GM23338 (cell line): ENCODE measurements around a stretch of chr2.

GRCh38 chr2:36807140-36808107, 110.9 kb downstream of the VIT start:
- PRO-cap: no peak
- RAMPAGE, long total RNA: no peak

DNA sequence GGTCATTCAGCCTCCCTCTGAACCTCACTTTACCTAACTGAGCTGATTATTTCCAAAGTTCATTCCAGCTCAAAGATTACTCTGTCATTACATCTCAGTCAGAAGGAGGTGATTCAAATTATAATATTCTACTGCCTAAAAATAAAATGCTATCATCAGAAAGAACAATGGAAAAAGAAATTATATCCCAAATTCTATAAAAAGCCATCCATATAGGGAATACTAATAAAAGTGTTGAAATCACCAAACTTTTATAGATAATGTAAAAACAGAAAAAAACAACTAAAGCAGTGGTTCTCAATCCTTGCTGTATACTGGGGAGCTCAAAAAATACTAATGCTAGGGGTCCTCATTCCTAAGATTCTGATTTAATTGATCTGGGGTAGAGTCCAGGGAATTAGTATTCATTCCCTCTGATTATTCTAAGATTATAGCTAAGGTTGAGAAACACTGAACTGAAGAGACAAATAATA, 6.8 kb downstream of the STRN start:
- PRO-cap: no peak
- RAMPAGE, long total RNA: no peak

GRCh38 chr2:36964296-36965150, 1.8 kb downstream of the STRN start:
- PRO-cap: no peak
- RAMPAGE, long total RNA: no peak

DNA sequence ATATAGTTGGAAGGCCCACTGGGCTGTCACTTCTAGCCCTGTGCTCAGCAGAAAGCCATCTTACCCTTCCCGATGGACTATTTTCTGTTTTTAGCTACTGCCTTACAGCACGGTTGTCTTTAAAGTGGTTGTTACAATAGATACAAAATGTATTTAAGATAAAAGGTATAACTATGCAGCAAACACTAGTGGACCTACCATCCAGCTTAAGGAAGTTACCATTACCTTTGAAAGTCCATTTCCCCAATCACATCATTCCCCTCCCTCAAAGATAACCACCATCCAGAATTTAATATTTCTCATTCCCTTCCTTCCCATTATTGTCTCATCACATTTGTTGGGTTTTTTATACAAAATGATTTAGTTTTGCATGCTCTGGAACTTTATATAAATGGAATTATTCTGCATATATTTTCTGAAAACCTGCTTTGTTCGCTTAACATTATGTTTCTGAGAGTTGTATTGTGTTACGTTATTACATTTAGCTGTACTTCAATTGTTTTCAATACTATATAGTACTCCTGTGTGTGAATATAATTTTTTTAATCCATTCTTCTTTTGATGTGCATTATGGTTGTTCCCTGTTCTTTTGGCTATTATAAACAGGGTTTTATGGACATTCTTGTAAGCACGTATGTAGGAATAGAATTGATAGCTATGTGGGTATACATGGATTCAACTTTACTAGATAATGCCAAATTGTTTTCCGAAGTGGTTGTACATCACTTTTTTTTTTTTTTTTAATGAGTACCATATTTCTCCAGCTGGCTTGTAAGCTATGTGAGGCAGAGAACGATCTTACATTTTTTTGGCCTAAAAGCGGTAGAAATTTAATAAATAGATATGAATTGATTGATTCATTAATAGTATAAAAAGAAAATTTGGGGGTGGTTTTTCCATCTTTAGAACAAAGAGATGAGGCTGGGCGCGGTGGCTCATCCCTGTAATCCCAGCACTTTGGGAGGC, 21.8 kb downstream of the GPATCH11 start:
- PRO-cap: no peak
- RAMPAGE, long total RNA: no peak

DNA sequence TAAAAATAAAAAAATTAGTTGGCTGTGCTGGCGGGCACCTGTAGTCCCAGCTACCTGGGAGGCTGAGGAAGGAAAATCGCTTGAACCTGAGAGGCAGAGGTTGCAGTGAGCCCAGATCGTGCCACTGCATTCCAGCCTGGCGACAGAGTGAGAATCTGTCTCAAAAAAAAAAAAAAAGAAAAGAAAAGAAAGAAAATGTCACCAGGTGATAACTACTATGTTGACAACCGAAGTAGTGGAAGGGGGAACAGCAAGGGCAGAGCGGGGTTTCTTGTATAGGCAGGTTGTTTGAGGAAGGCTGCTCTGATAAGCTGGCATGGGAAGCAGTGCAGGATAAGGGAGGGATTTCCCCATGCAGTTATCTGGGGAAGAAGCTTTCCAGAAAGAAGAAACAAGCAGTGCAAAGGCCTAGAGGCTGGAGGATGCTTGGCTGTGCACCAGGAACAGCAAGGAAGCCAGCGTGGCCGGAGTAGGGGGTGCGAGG, 960 bp downstream of the EIF2AK2 start:
- PRO-cap: unidirectional peak, plus-strand start at position 396 of the sequence
- RAMPAGE, long total RNA: no peak

GRCh38 chr2:37570912-37571238, 100.6 kb downstream of the CDC42EP3 start:
- PRO-cap: no peak
- RAMPAGE, long total RNA: no peak

- PRO-cap: no peak
- RAMPAGE, long total RNA: no peak
These were observed 88.5 kb downstream of the CDC42EP3 start for GRCh38 chr2:37582988-37583363.

DNA sequence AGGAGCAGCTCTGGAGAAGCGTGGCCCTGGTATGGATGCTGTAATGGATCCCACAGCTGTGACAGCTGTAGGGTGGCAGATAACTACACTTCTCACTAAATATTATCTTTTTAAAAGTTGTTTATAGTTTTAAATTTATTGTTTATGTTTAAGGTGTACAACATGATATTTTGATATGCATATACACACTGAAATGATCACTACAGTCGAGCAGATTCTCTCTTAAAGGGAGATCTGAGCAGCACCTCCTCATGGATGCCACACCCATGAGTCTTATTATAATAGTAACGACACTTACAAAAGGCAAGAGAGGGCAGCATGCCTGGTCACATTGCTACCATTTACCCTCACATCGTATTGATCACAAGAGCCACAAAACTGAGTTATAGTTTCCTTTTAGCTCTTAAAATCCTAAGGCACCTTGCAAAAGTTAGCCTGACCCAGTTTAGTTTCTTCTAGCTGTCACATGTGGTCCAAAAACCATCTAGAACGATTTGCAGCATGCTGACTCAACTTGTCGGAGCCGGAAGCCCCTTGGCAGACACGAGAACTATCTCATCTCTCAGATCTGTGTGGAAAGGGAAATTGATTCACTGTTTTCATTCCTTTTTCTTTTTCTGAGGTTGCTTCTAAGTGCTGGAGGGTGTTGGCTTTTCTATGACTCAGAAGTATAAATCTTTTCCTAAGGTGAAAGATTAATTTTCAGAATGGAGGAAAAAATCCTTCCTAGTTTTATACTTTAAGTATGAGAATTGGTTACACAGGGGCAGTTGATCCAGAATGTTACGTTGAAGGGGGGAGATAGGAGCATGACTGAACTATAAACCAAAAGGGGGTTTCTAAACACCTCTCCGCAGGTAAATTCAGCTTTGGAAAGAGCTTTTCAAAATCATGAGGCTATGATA, 85.3 kb downstream of the CDC42EP3 start:
- PRO-cap: no peak
- RAMPAGE, long total RNA: no peak

GRCh38 chr2:37590116-37590654, 81.3 kb downstream of the CDC42EP3 start:
- PRO-cap: no peak
- RAMPAGE, long total RNA: no peak

DNA sequence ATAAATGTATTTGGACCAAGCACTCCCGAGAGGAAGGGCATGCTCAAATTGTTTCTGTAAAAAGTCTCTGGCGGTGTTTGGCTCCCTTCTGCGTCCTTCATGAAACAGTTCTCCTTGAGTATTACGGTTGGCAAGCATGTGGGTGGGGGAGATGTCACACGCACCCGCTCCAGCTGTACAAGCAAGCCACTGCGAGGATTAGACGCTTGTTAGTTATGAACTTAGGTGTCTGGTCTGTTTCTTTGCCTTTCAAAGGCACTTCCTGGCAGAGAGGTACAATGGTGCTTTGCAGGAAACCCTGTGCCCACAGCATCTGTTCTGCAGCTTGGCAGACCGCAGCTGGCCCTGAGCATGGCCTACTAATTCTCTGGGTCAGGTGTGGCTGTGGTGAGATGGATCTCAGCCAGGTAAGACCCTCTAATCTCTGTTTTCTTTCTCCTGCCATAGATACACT, 45.3 kb downstream of the CDC42EP3 start:
- PRO-cap: no peak
- RAMPAGE, long total RNA: no peak

- PRO-cap: no peak
- RAMPAGE, long total RNA: no peak
These were observed 25.4 kb downstream of the CDC42EP3 start for GRCh38 chr2:37646018-37646378.

DNA sequence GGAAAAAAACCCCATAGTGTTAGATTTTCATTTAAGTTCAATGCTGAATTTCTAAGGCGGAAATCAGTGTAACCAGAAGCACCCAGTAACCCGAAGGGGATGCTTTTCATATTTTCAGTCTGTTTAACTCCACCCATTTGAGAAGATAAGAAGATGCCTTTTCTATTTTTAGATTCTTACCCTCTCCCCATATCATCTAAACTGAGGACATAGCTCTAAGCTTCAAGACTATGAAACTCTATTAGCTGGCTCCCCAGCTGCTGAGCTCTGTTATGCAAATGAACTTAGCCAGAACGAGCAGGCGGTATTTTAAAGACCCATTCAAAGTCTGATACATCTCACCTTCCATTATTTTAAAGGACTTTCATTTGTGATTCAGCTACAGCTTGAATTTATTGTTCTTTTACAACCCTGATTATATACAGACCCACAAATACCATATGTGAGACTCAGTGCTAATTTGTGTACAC, 16.5 kb downstream of the CDC42EP3 start:
- PRO-cap: unidirectional peak, minus-strand start at position 203 of the sequence
- RAMPAGE, long total RNA: no peak

DNA sequence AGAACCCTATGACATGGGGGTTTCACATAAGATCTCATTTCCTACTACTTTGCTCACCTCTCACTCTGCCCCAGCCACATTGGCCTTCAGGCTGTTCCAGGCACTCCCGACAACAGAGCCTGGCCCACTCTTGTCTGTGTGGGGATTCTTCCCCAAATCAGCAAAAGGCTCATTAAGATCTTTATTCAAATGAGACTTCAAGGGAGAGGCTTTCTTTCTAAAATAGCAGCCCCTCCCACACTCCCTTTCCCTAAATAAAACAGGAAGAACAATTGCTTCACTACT, 3.5 kb upstream of the CDC42EP3 start:
- PRO-cap: no peak
- RAMPAGE, long total RNA: no peak

- PRO-cap: no peak
- RAMPAGE, long total RNA: no peak
These were observed 38.1 kb upstream of the CYP1B1 start for GRCh38 chr2:38113928-38114560.

GRCh38 chr2:38277752-38278458, 99.2 kb downstream of the ATL2 start:
- PRO-cap: bidirectional peak, plus-strand start at chr2:38278053, minus-strand start at chr2:38277926
- RAMPAGE, long total RNA: no peak

GRCh38 chr2:38375454-38376007, 1.5 kb downstream of the ATL2 start:
- PRO-cap: no peak
- RAMPAGE, long total RNA: no peak

GRCh38 chr2:38446922-38447671, 70.0 kb upstream of the ATL2 start:
- PRO-cap: no peak
- RAMPAGE, long total RNA: no peak

- PRO-cap: no peak
- RAMPAGE, long total RNA: no peak
These were observed 1.7 kb downstream of the HNRNPLL start for GRCh38 chr2:38601092-38601367.

- PRO-cap: no peak
- RAMPAGE, long total RNA: no peak
These were observed 640 bp upstream of the HNRNPLL start for GRCh38 chr2:38603417-38603718.

GRCh38 chr2:38620241-38620501, 17.4 kb upstream of the HNRNPLL start:
- PRO-cap: no peak
- RAMPAGE, long total RNA: no peak